Parietal lobe (tissue), 2 donors: ENCODE measurements around a stretch of chr10.

DNA sequence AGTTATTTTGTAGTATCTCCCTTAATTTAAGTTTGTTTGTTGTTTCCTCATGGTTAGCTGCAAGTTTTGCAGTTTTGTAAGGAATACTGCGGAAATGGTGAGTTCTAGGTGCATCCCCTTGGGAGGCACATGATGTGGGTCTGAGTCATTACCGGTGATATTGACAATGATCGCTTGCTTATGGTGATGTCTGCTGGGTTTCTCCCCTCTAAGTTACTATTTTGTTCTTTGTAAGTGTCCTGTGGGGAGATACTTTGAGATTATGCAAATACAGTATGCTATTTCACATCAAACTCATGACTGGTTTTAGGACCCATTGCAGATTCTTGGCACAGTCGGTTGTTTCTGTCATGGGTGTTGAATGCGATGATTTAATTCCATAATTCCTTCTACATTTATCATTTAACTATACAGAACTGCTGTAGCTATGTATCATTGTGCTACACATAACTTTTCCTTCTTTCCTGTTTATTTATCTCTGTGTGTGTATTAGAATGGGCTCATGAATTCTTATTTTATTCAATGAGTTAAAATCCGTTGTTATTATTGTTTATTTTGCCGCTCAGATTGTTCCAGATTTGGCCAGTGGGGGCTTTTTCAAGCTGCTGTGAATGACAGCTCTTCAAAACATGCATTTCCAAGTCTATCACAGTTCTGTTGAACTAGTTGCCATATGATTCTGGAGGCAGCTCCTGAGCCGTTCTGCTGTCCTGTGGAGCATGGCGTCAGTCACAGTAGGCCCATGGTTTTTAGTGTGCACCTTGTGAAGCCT lies 18.3 kb downstream of the TSPAN14 start:
- RAMPAGE, long total RNA, result no peak

DNA sequence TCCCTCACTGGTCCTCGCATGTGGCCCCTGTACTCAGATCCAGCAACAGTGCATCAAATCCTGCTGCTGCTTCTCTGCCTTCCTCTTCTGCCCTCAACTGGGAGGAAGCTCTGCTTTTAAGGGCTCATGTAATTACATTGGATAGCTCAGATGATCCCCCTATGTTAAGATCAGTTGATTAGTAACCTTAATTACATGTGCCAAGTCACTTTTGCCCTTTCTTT lies 22.9 kb downstream of the TSPAN14 start:
- RAMPAGE, long total RNA, result no peak

GRCh38 chr10:80480880-80481498 lies 26.9 kb downstream of the TSPAN14 start:
- RAMPAGE, long total RNA, result no peak

- RAMPAGE, long total RNA, result no peak
Measured at GRCh38 chr10:80487553-80488652, 33.8 kb downstream of the TSPAN14 start.

GRCh38 chr10:80498643-80499528 lies 38.8 kb upstream of the SH2D4B start:
- RAMPAGE, long total RNA, result no peak

DNA sequence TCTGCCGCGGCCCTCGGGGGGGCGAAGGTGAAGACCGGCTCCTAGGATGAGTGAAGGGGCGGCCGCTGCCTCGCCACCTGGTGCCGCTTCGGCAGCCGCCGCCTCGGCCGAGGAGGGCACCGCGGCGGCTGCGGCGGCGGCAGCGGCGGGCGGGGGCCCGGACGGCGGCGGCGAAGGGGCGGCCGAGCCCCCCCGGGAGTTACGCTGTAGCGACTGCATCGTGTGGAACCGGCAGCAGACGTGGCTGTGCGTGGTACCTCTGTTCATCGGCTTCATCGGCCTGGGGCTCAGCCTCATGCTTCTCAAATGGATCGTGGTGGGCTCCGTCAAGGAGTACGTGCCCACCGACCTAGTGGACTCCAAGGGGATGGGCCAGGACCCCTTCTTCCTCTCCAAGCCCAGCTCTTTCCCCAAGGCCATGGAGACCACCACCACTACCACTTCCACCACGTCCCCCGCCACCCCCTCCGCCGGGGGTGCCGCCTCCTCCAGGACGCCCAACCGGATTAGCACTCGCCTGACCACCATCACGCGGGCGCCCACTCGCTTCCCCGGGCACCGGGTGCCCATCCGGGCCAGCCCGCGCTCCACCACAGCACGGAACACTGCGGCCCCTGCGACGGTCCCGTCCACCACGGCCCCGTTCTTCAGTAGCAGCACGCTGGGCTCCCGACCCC lies 439 bp downstream of the NRG3 start:
- RAMPAGE, long total RNA, result no peak

- RAMPAGE, long total RNA, result no peak
Measured at GRCh38 chr10:81876269-81877139, 1.5 kb downstream of the NRG3 start.

DNA sequence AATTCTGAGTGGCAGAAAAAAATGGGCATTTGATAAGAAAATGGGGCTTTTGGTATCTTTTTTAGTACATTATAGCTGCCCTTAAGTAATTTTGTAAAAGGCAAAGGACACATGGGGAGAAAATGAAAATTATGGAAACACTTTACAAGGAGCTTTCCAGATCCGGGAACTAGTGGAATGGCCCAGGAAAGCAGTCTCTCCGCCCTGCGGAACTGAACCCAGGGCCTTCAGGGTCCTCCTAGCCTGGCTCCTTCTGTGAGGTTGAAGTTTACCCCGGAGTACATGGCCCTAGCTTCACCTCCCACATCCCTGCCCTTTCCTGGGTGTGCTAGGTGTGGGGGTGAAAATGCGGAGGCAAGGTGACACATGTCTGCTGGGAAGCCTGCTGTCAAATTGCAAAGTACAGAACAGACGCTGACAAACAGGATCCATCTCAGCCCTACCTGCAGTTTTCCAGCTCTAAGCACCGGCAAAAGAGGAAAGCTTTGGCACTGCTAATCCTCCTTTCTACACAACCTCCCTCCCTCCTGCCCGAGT lies 14.6 kb upstream of the GPR15LG start:
- RAMPAGE, long total RNA, result no peak

GRCh38 chr10:84195107-84195824 lies 929 bp downstream of the CDHR1 start:
- RAMPAGE, long total RNA, result no peak

DNA sequence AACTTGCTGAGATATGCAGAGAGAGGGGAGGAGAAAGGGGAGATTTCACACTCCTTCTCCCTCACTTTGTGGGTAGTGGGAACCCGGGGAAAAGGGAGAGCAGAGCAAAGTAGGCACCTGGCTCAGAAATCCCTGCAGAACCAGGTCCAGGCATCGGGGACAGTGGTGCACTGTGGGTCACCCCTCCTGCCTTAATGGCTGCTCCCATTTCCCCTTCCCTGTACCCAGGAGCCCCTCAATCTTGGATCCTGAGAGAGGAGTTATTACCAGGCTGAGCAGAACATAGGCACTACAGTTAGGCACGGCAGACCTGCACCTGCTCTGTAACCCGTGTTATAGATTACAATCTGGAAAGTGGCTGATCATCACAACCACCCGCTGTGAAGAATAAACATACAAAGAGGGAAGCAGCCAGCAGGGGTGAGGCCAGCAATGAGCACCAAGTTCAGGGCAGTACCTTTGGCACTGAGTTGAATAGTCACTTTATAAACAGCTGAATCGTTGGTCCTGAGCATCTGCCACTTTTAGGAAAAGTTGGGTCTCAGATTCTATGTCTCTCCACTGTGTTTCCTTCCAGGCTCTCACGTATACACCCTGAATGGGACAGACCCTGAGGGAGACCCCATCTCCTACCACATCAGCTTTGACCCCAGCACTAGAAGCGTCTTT lies 1.7 kb downstream of the CDHR1 start:
- RAMPAGE, long total RNA, result no peak

DNA sequence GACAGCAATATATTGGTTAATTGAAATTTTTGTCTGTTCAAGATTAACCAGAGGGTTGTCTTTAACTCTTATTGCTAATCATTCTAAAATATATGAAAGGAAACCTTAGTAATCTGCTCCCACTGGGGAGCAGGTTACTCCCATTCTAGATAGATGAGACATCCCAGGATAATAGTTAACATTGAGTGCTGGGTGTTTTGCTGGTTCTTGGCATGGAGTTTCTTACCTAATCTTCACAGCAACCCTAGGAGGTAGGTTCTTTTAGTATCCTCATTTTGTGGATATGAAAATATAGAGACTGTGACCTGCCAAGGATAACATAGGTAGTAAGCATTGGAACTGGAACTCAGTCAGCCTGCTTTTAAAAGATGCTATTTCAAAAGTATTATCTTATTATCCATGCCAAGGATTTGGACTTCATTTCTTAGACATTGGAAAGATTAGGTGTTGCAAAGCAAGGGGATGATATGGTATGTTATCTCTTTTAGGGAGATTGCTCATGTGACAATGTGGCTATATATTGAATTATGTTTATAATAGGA lies 4.8 kb downstream of the CCSER2 start:
- RAMPAGE, long total RNA, result no peak

GRCh38 chr10:84424637-84425399 lies 96.4 kb downstream of the CCSER2 start:
- RAMPAGE, long total RNA, result no peak

DNA sequence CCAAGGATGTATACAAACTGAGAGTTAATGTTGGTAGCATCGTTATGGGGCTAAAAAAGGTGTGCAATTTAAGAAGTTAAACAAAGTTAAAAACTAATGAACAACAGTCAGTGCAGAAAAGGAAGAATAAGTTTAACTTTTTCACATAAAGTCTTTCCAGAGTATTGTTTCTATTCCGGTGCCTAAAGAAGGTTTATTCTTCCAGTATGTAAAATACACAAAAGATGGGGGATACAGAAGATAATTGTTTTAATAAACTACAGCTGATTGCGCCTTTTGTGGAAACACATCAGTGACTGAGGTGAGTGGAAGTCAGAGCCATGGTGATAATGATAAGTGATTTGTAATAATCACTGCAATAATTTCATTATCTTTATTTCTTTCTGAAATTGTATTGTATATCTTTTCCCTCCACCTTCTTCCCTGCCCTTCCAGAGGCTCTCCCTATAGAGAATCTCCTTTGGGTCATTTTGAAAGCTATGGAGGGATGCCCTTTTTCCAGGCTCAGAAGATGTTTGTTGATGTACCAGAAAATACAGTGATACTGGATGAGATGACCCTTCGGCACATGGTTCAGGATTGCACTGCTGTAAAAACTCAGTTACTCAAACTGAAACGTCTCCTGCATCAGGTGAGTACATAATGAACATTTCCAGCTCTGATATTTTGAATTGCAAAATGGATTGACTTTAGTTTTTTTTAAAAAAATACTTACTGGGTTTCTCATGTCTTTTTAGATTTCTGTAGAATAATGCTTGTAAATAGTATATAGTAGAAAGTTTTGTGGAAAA lies 109.9 kb downstream of the CCSER2 start:
- RAMPAGE, long total RNA, result no peak

DNA sequence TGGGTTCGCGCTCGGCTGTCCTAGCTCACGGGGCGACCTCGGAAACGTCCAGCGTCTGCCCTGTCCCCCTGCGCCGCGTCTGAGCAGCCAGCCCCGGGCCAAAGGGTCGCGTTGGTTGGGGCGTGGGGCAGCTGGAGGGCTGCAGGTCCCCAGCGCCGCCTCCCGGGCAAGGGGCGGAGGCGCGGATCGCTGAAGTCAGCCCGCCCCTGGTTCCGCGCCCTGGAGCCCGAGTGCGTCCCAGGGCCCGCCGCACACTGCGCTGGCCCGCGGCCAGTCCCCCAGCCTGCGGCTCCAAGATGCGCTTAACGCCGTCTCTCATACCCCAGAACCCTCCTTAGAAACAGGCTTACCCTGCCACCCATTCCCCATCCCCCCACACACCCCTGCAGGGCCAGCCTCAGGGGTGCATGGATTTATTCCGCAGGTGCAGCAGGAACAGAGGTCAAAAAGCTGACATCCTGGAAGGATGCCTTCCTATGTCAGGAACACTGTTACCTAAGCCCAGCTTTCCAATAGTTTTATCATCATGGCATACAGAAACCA lies 22.1 kb upstream of the OPN4 start:
- RAMPAGE, long total RNA, result no peak

DNA sequence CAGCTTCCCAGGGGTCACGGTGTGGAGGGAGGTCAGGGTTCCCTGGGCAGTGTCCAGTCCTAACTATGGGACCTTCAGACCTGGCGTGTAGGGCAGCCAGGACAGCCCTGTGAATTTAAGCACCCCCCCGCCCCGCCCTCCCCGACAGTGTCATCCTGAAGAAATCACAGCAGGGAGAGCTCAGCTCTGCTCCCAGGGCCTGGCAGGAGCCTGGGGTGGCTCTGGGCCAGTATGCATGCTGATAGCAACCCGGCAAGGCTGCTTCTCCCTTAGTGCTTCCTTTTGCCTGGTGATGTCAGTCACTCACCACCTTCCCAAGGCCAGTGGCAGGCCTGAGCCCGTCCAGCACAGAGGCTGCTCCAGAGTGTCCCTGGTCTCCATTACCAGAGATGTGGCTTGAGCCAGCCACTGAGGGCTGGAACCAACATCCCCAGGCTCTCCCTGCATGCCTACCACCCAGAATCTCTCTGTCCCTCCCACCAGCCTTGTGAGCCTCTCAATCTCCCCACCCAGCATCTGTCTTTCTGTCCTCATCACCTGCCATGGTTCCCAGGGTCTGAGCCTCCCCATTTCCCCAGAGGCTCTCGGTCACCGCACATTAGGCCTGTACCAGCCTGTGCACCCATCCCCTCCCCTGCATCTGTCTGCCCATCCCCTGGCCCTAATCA lies 6.6 kb upstream of the LDB3 start:
- RAMPAGE, long total RNA, result no peak

DNA sequence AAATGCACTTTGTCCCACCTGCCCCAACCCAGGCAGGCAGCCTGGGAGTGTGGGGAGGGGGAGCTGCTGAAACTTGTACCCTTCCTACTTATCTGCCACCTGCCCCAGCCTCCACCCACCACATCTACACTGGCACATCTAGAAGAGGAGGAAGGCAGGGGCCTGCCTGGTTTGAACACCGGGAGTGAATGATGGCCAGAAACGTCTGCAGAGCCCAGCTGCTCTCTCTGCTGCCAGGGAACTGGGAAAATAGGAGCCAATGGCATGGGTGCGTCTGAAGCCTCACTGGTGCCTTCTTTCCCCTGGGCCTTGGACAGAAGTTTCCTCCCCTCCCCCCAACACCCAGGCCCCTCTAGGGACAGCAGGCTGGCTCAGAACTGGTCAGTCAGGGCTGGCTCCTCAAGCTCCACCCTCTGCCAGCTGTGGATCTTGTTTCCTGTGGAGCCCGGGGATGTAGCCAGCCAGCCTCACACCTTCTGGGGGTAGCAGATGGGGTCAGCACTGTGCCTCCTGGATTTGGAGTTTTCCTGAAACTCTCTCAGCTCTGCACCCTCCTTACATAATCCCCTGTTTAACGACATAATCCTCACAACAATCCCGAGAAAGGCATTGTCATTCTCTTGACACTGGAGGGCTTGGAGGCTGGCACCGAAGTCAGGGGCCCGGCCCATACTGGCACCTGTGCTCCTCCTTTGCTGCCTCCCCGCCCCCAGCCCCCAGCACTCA lies 5.5 kb downstream of the LDB3 start:
- RAMPAGE, long total RNA, result no peak

GRCh38 chr10:86732626-86733152 lies 23.7 kb upstream of the BMPR1A start:
- RAMPAGE, long total RNA, result no peak

GRCh38 chr10:86735251-86736102 lies 20.9 kb upstream of the BMPR1A start:
- RAMPAGE, long total RNA, result no peak

GRCh38 chr10:86757706-86758035 lies 1.3 kb downstream of the BMPR1A start:
- RAMPAGE, long total RNA, result no peak

GRCh38 chr10:86841039-86841765 lies 84.8 kb downstream of the BMPR1A start:
- RAMPAGE, long total RNA, result no peak